Monocyte (primary cell): Measurements from ENCODE around the genes OPN1LW, EMD, ATP6AP1, GDI1 and CTAG2.

GRCh38 chrX:154143999-154144493 lies at the start of gene OPN1LW:
TSS of gene OPN1LW (plus strand) at chrX:154144243.
- PRO-cap, 2 experiments: no peak in any of the 2 experiments

- PRO-cap, 2 experiments: no peak in any of the 2 experiments
These were observed 38.1 kb downstream of the TKTL1 start for GRCh38 chrX:154333703-154334093.

DNA sequence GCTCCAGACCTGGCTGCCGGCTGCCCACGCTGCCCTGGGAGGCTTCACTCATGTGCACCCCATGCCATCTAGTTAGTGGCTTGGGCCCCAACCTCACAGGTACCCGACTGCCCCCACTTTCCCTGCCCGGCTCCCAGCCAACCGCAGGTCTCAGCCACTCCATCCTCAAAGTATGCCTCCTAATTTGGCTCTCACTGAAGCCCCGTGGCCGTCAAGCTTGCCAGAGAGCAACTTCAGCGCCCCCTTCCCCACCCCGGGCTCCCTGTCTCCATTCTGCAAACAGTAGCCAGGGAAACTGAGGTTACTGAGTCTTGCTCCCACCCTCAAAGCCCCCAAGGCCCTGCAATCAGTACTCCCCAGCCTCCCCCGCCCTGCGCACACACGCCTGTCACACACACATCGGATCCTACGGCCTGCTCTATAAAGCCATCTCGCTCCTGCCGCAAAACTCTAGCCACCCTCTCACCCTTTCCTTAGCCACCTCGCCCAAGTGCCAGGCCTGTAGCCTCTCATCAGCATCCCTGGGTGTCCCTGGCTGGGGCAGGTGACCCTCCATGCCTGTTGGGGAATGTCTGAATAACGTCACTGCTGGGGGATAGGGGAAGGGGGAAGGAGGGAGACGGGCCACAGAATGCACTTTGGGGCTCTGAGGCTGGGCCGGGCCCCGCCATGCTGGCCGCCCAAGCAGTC lies 18.2 kb downstream of the FLNA start:
- PRO-cap, 2 experiments: peak in 1 of 2 experiments; most common minus-strand start position 259 of the sequence (in 1)

DNA sequence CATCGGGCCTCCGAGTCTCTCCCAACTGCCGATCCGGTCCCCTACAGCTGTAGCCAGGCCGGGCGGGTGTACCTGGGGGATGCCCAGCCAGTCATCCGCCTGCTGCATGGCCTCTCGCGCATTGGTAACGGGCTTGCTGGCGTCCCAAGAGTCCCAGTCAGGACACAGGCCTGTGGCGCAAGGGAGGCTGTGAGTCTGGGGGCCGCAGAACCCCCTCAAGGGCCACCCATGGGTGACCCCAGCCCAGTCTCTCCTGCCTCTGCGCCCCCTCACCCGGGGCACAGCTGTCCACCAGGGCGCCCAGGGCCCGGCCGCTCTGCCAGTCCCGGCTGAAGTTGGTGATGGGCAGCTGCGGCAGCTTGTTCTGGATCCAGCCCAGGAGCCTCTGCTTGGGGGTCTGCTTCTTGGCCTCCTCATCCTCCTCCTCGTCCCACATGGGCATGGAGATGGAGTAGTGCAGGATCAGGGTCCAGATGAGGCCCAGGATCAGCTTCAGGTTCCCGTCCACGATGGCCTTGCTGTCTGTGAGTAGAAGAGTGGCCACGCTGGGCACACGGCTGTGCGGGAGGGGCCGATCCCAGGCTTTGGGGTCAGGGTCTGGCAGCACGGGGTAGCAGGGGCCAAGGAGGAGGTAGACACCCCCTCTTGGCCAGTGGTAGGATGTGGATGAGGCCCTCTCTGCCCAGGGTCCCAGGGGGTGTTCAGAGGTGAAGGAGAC lies 6.7 kb downstream of the FLNA start:
- PRO-cap, 2 experiments: no peak in any of the 2 experiments

- PRO-cap, 2 experiments: peak in 2 of 2 experiments; most common plus-strand start chrX:154379391 (in 1); most common minus-strand start chrX:154379185 (in 1)
These were observed at the start of gene EMD for GRCh38 chrX:154379118-154380059. TSS of gene EMD (plus strand) at chrX:154379295.

DNA sequence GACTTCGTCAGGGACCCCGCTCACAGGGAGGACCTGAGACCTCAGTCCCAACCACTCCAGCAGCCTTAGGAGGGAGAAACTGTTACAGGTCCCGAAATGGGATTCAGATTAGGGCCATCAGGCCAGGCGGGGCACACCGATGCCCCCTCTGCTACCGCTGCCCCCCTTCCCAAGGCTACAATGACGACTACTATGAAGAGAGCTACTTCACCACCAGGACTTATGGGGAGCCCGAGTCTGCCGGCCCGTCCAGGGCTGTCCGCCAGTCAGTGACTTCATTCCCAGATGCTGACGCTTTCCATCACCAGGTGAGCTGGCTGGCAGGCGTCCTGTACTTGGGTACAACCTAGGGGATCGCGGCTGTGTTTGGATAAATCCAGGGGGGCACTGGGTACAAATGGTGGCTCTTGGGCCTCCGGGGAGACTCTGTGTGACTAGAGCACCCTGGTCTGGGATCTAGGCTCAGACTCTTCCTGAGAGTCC lies 1.0 kb downstream of the EMD start:
- PRO-cap, 2 experiments: peak in 1 of 2 experiments; most common plus-strand start position 139 of the sequence (in 1)

DNA sequence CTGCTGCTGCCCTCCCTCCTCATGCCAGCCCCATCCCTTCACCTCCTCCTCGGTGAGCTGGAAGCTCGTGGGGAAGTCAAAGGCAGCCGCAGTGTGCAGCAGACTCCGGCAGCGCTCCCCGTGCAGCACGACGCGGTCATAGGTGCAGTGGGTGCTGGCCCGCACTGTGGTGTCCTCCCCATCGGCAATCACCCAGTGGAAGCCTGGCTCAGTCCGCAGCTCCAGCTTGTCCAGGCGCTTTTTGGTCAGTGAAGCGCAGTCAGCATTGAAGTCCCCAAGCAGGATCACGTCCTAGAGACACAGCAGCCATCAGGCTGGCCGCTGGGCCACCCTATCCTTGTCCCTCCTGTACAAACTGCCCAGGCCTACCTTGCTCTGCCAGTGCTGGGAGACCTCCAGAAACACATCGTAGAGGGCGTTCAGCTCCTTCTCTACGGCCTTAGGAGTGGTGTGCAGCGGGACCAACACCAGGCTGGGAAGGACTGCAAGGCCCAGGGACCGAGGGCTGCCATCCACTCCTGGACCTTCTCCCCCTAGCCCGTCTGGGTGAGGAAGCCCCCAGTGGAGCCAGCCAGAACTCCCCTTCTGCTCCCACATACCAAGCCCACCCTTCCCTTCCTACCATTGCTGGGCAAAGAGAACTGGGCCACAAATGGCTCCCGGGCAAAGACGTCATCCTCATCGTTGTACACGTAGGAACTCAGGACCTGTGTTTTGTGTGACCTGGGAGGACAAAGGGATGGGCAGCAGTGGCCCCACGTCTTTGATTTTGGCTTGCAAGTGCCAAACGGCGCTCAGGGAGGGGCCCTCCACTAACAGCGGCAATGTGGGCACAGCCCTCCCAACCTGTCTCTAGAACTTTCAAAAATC lies 5.0 kb downstream of the RPL10 start:
- PRO-cap, 2 experiments: no peak in any of the 2 experiments

DNA sequence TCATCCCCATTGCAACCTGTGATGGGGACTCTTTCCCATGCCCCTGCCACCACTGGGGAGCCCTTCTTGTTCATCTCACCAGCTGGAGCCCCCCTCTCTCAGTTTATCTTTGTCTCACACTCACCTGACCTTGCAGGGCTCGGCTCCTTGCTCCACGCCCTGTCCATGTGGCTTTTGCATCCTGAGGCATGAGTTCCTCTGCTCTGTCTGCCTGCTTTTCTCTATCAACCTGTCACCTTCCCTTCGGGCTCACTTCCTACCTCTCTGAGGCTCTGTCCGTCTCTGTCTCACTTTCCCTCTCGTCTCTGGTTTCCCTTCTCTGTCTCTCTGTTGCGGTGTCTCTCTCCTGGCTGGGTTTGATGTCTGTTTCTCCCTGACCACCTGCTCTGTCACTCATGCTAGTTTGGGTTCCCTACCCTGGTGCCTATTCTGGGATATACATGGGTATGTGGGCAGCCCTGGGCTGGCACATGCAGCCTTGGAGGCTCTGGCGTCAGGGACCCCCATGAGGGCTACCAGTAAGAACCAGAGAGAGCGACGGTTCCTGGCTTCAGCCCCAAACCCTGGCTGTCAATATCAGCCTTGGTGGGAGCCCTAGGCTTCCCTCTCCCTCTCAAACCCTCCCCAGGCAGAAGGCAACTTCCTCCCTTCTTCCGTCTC lies 490 bp downstream of the DNASE1L1 start:
- PRO-cap, 2 experiments: no peak in any of the 2 experiments

DNA sequence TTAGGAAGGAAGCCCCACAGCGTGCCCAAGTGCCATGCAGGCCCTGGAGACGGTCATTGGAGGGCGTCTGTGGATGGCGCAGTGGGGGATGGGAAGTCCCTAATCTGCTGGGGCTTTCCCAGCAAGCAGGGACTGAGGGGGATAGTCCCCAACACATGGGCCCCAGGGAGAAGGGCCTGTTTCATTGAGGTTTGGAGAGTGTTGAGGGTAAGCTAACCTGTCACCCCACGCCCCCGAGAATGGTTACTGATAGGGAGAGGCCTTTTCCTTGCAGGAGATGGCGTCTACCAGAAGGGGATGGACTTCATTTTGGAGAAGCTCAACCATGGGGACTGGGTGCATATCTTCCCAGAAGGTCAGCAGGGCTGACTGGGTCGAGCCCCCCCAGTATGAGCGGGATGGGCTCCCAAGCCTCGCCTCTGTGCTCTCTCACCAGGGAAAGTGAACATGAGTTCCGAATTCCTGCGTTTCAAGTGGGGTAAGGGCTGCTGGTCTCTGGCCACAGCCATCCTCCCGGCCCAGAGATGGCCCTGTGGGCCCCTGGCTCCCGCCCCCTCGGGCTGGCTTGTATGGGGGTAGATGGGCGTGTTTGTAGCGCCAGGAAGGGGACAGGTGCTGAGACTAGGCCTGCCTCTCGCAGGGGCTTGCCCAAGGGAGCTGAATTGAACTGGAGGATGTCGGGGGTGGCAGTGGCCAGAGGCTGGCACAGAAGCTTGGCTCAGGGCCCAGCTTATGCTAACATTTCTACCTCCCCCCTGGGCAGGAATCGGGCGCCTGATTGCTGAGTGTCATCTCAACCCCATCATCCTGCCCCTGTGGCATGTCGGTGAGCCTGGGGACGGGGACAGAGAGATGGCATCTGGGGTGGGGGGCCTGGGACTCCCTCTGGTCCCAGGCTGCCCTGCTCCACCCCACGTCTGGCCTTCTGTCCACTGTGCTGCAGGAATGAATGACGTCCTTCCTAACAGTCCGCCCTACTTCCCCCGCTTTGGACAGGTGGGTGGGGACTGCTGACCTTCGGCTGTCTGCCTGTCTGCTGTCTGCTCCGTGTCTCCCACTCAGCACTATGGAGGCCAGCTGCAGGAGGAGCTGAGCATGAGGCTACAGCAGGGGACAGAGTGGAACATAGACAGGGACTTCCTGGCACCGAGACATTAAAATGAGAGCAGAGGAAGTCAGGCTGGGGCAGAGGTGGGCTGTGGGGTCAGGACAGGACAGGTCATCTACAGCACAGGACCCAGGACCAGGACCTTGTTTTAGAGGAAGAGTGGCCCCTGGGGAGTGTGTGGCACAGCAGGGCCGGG lies 8.4 kb downstream of the TAFAZZIN start:
- PRO-cap, 2 experiments: no peak in any of the 2 experiments

- PRO-cap, 2 experiments: peak in 2 of 2 experiments; most common plus-strand start chrX:154428677 (in 2); most common minus-strand start chrX:154428450 (in 1)
These were observed at the start of gene ATP6AP1 for GRCh38 chrX:154428339-154429644. TSS of gene ATP6AP1 (plus strand) at chrX:154428677.

DNA sequence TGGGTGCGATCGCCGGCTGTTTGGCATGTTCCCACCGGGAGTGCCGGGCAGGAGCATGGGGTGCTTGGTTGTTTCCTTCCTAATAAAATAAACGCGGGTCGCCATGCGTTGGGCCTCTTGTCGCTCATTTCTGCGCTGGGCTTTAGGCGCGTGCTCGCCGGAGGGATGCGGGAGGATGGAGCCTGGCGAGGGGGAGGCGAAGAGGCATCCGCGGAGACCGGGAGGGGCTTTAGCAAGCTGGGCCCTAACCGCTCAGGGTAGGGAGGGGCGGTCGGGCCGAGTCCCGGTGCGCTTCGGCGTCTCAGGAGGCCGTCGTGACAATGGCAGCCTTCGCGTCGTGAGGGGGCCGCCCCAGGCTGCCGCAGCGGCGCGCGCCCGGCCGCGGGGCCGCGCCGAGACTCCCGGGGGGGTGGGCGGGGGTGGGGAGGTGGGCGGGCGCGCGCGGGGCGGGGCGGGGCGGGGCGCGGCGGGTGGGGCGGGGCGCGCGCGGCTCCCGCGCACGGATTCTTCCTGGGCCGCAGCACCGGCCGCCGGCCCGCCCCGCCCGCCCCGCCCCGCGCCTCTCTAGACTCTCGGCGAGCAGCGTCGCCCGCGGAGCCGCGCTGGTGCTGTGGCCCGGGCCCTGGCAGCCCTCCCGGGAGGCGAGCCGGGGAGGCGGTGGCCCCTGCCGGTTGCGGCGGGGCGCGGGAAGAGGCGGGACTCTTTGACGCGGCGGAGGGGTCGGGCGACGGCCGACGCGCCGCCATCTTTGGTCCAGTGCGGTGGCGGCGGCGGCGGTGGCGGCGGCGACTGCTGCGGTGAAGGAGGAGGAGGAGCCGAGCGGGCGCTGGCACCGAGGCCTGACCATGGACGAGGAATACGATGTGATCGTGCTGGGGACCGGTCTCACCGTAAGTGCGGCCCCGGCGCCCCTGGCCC lies at the start of gene GDI1:
GDI1 (plus strand) TSS at position 745 of the 918 bp plus-strand sequence.
- PRO-cap, 2 experiments: peak in 2 of 2 experiments; most common plus-strand start position 776 of the sequence (in 2); most common minus-strand start position 299 of the sequence (in 1)

GRCh38 chrX:154459050-154459466 lies 977 bp downstream of the PLXNA3 start:
- PRO-cap, 2 experiments: no peak in any of the 2 experiments

- PRO-cap, 2 experiments: no peak in any of the 2 experiments
These were observed 13.9 kb downstream of the G6PD start for GRCh38 chrX:154532556-154533305.

DNA sequence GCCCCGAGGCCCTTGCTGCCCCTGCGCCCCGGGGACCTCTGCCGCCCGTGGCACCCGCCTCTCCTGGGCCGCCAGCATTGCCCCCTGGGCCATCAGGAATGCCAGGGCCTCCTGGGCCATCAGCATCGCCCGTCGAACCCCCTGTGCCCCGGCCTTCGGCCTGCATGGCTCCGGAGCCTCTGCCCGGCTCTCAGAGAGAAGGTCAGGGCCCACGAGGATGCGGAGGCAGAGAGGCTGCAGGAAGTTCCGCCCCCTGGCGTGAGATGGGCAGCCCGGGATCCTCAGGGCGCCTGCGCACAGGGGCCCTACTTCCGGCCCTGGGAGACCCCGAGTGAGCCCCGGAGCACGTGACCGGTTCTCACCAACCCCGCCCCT lies at the start of gene CTAG2:
CTAG2 (minus strand) TSS at position 230 of the 375 bp plus-strand sequence.
- PRO-cap, 2 experiments: no peak in any of the 2 experiments

- PRO-cap, 2 experiments: no peak in any of the 2 experiments
These were observed 929 bp upstream of the GAB3 start for GRCh38 chrX:154751703-154752309.

DNA sequence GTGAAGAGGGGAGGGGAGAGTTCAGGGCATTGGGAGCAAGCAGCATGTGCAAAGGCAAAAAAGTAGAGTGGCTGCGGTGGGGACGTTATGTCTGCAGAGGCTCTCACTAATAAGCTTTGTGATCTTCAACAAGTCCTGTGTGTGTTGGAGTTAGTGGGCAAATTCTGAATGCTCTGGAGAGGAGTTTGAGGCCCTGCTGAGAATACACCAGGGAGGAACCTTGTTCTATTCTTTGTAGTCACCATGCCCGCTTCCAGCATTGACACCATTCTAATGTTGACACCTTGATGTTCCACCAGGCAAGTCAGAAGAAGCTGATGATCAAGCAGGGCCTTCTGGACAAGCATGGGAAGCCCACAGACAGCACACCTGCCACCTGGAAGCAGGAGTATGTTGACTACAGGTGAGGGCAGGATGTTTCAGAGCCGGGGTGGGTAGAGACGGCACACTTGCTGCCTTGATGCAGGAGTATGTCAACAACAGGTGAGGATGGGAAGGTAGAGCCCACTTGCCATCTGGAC lies 11.7 kb downstream of the DKC1 start:
- PRO-cap, 2 experiments: no peak in any of the 2 experiments

DNA sequence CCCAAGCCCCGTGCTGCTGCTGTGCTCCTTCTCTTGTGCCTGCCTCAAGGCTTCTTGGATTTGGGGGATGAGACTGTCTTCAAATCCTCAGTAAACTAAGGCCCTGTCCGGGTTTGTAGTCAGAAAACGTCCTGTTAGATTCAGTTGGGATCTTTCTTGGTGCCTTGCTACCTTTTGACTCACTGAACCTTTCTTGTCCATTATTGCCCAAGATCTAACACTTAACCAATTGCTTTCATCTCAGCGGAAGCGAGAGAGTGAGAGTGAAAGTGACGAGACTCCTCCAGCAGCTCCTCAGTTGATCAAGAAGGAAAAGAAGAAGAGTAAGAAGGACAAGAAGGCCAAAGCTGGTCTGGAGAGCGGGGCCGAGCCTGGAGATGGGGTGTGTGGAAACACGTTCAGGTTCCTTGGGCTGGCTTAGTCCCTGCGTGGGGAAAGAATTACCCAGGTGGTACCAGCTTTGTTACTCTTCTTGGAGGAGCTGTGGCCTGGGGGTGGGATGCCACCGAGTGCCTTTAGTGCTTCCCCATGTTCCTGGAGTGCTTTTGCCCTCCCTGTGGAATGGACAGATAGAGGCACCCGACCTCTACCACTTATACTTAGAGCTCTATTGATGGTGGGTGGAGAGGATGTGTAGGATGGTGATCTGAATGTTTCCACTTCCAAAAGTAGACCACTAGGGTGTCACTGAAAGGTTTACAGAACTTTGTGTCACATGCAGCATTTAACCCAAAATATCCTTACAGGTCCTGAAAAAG lies 13.5 kb downstream of the DKC1 start:
- PRO-cap, 2 experiments: peak in 2 of 2 experiments; most common plus-strand start position 370 of the sequence (in 1); most common minus-strand start position 296 of the sequence (in 2)

DNA sequence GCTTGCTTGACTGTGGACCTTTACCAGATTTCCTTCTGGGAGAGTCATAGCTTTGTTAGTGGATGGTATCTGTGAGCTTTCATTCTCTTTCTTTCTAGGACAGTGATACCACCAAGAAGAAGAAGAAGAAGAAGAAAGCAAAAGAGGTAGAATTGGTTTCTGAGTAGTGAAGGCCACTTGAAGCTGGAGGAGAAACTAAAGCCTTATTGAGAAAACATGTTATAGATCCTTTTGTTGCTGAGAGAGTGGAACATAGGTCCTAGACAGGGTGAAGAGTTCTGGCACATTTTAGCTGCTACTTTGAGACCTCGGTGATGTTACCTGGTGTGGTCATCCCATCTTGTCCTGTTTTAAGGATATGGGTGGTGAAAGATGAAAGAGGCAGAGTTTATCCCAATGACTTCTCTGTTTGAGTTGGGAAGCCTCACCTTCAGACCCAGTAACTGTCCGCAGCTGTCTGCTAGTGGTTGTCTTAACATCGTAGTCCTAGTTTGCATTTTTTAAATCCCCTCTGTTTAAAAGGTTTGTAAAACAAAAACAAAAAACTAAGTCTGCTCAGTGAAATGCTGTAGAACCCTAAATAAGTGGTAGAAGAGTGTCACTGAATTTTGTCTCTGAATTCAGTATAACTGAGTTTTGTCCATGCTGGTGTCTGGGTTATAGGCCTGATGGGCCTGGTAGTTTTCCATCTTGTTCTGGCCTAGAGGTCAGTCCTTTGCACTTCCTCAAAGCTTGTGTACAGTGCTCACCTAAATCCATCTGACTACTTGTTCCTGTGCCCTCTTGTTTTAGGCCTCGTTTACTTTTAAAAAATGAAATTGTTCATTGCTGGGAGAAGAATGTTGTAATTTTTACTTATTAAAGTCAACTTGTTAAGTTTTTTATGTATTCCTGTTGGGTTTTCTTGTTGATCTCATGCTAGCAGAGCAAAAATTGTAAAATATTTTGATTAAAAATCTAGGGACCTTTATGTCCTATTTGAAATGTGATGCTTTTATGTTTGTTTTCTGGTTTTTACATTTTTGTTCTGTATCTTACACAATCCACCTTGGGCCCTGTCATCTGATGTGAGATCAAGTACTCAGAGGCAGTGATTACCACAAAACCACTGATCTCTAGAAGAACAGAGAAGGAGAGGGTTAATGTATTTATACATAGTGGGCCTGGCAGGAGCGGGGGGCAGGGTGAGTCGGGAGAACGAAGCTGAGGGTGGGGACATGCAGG lies 14.4 kb downstream of the DKC1 start:
- PRO-cap, 2 experiments: peak in 2 of 2 experiments; most common plus-strand start position 636 of the sequence (in 1); most common minus-strand start position 310 of the sequence (in 1)

DNA sequence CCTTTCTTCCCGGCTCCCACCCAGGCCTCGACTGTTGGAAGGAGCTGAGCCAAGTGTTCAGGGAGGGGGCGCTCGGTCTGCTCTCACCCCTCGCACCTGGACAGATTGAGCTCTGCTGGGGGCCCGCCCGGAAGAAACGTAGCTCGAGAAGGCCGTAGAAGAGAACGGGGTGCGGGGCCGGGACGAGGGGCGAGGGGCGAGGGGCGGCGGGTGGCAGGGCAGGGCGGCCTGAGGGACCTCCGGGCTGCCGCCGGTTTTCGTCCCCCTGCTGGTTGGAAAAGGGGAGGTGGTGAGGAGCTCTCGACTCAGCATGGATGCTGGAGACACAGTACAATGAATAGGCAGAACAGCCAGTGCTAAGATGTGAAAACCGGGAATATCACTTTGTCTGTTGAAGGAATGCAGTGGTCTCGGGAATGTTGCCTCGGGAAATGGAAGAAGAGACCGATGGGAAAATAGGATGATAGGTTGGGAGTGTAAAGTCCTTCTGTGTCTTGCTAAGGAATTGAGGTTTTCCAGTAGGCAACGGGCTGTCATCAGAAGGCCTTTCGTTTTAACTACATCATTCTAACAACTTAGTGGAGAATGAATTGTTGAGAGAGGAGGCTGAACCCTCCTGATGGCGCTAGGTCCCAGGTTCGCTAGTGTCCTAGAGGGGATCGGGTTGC lies 500 bp downstream of the VBP1 start:
- PRO-cap, 2 experiments: peak in 2 of 2 experiments; most common plus-strand start position 400 of the sequence (in 1); most common minus-strand start position 230 of the sequence (in 2)